Bronchus fibroblast of lung (primary cell): ENCODE measurements around the gene NTSR1.

DNA sequence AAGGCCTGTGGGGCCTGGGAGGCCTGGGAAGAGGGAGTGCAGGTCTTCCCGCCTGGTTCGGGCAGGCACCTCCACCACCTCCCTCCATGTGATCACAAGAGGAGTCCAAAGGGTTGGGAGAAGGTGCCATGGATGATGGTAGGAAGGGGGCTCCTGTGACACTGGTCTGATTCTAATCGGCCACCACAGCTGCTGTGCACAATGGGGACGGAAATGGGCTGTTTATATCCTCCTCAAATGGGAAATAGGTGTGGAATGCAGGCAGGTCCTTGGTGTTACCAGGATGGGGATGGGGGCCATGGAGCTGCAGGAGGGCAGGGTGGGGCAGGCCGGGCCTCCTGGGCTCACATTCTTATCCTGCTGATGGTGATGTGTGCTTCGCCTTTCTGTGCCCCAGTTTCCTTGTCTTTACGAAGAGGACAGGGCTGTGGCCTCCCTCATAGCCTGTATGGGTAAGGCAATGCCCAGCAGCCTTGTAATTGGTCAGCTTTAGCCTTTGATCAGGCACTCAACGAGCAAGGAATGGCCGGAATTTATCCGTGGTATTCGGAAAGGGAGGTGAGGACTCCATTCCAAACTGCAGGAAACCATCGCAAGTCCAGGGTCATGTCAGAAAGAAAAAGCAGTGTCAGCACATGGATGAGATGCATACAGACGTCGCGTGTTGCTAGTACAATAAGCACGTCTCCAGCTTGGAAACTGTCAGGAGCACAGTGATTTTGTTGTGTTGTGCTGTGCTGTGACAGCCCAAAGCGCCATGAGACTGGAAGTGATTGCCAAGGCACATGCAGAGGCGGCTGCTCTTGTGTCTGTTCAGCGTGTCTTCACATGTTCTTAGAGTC, 5.9 kb downstream of the SS18L1 start:
- RAMPAGE, long total RNA: no peak

GRCh38 chr20:62234183-62234829, 4.0 kb upstream of the OSBPL2 start:
- RAMPAGE, long total RNA: no peak

- RAMPAGE, long total RNA: no peak
Observed at GRCh38 chr20:62234830-62235526, 3.3 kb upstream of the OSBPL2 start.

GRCh38 chr20:62238821-62239245, 512 bp downstream of the OSBPL2 start:
- RAMPAGE, long total RNA: no peak

GRCh38 chr20:62286685-62287148, 16.1 kb upstream of the ADRM1 start:
- RAMPAGE, long total RNA: no peak

DNA sequence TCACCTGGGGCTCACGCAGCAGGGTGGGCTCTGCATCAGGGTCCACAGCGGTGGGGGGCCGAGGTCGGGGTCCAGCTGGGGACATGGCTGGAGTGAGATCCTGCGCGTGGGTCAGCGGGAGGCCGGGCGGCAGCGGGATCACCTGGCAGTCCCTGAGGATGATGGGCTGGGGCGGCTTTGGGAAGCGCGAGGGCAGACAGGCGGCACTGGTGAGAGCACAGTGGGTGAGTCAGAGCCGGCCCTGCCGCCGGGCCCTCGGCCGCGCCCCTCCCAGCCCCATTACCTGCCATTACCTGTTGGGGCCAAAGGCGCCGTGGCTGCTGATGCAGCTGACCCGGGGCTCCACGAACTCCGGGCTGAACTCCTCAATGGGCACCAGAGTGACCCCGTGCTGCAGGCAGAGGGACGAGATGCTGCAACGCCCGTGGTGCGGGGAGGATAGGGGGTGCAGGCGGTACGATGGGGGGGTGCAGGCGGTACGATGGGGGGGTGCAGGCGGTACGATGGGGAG, 28.0 kb downstream of the ADRM1 start:
- RAMPAGE, long total RNA: no peak

DNA sequence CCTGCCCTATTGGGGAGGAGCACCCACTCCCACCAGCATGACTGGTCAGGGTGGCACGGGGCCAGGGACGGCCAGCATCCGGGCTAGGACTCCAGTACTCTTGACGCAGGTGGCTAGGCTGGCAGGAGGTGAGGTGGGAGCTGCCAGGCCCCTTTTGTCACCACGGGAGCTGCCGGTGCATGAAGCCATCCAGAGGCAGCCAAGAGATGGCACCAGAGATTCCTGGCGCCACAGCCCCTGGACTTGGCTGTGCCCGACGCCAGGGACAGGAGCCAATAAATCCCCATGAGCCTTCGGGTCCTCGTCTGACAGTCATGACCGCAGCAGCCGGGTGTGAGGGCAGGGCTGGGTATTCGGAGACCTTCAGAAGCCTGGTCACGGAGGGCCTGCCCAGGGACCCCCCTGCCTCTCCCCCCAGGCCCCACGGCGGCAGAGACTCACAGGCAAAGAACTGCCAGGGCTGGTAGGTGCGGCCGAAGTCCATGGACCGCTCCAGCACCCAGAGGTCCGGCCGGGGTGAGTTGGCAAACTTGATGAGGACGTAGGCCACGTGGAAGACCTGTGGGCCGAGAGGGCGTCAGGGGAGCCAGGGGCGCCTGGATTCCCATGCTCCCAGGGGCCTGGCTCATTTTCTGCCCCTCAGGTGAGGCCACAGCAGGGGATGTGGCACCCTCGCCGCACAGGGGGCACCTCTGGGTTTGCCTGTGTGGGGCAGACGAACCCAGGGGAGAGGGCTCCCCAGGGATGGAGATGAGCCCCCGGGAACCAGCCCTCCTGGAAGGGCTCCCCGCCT, 14.2 kb downstream of the LAMA5 start:
- RAMPAGE, long total RNA: no peak

DNA sequence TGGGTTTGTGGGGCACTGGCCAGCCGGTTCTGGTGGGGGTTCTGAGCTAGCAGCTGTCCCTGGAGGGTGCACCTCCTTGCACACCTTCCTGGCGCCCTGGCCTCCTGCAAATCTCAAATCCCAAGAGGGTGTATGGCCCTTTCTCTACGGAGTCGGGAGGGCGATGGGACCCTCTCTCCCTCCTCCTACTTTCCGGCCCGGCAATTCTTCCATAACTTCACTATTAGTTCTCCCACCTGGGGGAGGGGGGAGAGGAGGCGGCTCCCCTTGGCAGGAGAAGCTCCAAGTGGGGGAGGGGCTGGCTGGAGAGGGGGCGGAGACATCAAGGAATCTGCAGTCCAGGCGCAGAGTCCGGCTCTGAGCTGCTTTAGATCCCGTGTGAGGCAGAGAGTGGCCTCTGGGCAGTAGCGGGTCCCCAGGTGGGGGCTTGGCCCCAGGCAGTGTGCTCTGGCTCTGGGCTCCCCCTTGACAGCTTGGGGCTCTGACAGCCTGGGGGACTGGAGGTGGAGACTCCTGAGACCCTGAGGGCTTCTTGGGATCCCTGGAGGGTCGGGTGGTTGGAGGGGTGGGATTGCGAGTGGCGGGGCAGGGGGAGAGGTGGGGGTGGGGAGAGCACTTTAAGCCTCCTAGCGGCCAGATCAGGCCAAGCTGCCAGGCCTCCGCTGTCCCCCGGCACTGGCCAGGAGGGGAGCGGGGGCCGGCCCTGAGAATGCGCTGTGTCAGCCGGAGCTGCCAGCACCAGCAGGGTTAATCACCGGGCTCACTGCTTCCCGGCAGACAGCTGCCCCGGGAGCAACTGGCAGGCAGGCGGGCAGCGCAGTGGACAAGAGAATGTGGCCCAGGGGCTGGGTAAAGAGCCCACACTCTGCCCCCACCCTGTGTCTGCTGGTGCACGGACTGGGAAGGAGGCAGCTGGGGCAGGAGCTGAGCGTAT, 1.6 kb upstream of the LAMA5 start:
- RAMPAGE, long total RNA: no peak

GRCh38 chr20:62388038-62389116, 1.5 kb downstream of the RPS21 start:
- RAMPAGE, long total RNA: no peak

DNA sequence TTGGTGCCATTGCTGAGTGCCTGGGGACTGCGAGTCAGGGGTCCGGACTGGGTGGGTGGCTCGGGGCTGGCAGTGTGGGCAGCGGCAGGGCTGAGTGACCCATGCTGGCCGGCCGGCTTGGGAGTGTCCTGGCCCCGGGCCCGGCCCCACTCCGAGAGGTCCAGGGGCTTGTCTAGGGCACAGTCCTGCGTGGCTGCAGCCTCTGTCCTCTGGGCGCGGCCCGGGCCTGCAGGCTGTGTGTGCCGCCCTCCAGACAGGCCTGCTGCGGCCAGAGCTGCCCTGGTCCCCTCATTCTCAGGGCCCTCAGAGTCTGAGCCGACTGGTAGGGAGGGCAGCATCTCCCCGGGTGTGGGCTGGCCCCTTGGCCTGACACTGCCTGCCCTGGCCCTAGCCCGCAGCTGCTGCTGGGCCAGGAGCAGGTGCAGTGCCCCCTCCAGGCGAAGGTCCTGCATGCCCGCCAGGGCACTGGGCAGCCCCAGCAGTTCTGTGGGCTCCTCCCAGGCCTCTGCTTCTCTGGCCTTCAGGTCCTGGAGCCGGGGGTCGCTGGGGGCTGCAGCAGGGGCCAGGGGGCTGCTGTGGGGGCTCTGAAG, 6.9 kb upstream of the CABLES2 start:
- RAMPAGE, long total RNA: no peak

- RAMPAGE, long total RNA: no peak
Observed at GRCh38 chr20:62494598-62495057, 18.8 kb upstream of the GATA5 start.

DNA sequence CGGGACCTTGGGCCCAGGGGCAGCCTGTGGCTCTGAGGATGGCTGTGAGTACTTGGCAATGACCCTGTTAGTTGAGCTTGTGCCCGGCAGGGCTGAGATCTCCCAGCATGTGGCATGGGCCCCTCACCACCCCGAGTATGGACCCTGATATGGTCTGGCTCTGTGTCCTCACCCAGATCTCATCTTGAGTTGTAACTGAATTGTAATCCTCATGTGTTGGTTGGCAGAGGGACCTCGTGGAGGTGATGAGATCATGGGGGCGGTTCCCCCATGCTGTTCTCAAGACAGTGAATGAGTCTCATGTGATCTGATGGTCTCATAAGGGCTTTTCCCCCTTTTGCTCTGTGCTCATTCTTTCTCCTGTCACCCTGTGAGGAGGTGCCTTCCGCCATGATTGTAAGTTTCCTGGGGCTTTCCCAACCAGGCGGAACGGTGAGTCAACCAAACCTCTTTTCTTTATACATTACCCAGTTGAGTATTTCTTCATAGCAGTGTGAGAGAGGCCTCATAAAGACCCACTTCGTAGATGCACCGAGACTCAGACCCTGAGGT, 26.0 kb upstream of the GATA5 start:
- RAMPAGE, long total RNA: no peak

DNA sequence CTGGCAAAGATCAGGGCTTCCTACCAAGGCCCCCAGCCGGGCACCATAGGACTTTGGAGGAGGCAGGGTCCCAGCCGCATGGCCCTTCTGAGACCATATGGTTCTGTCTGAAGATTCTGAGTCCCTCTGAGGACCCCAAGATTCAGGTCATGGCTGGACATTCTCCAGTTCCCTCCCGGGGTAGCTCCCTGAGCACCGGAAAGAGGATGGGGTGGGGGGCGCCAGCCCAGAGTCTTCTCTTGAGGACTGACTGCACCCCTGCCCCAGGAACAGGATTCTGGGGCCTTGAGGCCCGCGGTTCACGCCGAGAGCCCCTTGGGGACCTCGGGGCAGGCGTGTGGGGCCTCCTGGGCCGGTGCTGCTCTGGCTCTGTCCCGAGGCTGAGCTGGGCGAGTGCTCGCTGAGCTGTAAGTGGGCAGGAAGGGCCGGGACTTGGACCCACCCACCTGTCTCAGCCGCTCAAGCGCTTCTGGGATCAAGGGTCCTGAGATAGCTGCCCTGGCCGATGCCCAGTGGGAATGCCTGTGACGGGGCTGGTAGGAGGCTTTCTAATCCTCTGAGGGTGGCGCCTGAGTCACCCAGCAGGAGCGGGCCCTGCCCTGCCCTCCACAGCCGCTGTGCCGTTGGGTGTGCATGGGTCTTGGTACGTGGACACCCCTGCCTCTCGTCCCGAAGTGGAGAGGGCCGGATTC, 42.9 kb upstream of the GATA5 start:
- RAMPAGE, long total RNA: no peak

GRCh38 chr20:62551329-62551828, 75.6 kb upstream of the GATA5 start:
- RAMPAGE, long total RNA: no peak

GRCh38 chr20:62554245-62555216, 78.7 kb upstream of the GATA5 start:
- RAMPAGE, long total RNA: no peak

- RAMPAGE, long total RNA: no peak
Observed at GRCh38 chr20:62595281-62596281, 46.7 kb upstream of the SLCO4A1 start.

DNA sequence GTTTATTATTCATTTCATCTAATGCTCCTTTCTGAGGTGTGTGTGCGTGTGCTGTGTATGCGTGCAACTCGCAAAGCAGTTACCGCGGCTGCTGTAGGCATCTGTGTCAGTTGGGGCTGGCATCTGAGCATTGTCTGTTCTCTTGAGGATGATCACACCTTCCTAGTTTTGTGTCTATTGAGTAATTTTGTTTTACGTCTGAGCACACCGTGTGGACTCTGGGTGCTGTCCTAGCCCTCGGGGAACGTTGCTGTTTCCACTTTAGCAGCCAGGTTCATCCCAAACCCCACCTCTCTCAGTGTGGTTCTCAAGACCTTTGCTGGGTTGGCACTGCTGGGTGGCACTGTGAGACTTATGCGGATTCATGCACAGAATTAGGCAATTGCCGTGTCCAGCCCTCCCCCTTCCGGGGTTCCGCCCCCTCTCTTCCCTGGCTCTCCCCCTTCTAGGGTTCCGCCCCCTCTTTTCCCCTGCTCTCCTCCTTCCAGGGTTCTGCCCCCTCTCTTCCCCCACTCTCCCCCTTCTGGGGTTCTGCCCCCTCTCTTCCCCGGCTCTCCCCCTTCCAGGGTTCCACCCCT, 39.9 kb upstream of the SLCO4A1 start:
- RAMPAGE, long total RNA: no peak

GRCh38 chr20:62643185-62643926, 1.1 kb downstream of the SLCO4A1 start:
- RAMPAGE, long total RNA: no peak

GRCh38 chr20:62687197-62687640, 21.4 kb upstream of the NTSR1 start:
- RAMPAGE, long total RNA: no peak

DNA sequence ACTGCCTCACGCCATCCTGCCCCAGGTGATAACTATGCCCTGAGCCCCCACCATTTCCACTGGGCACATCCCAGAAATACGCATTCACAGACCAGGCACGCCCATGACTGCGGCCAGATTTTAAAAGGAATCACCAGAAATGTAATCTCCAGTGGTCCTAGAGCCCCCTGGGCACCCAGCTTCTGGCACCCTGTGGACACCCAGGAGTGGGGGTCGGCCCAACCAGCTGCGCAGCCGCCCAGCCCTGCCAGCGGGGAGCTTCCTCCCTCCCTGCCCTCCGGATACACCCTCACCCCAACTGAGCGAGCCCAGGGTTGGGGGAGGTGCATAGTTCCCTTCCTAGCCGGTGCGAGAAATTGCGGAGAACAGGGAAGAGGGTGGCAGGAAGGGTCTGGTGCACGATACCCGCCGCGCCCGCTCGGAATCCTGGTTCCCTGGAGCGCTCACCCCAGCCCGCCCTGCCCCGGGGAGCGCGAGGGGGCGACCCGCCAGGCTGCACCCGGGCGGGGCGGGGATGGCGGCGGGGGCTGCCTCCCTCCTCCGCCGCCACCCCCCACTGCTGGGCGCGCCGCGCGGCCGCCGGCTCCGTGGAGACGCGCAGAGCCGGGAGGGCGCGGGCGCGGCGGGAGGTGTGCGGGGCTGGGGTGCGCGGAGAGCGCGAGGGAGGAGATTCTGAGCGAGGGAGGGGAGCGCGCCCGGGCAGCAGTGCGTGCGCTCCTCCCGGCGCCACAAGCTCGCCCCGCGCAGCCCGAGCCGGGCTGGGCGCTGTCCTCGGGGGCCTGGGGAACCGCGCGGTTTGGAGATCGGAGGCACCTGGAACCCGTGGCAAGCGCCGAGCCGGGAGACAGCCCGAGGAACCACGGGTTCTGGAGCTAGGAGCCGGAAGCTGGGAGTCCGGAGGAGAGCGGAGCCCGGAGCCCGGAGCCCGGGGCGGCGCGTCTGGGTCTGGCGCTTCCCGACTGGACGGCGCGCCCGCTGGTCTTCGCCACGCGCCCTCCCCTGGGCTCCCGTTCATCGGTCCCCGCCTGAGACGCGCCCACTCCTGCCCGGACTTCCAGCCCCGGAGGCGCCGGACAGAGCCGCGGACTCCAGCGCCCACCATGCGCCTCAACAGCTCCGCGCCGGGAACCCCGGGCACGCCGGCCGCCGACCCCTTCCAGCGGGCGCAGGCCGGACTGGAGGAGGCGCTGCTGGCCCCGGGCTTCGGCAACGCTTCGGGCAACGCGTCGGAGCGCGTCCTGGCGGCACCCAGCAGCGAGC, at the start of gene NTSR1:
Gene NTSR1, plus strand, starts transcription at position 729 of the 1,260 bp plus-strand sequence.
- RAMPAGE, long total RNA: no peak